ENCODE measurements around the gene CACNA1E.

GRCh38 chr1:179230247-179230746, 820 bp upstream of the ABL2 start:
- RAMPAGE, long total RNA, result no peak
- RRBS, result no CpG with 5 or more reads among the region's 5 CpGs

DNA sequence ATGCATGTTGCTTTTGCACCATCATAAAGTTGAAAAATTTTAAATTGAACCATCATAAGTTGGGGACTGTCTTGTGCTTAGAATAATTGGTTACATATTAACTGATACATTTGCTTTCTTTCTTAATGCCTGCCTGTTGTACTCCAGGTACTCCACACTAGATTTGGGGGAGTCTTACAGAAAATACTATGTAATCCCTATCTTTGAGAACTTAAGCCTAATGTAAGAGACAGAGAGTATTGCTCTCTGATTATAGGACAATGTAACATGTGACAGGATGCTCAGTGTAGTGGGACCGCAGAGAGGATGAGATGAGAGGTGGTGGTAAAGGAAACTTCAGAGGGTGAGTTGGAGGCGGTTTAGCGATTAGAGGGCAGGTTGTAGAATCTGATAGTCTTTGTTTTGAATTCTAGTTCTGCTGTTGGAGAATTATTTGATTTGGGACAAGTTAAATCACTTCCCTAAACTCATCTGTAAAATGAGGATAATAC, 5.3 kb downstream of the SOAT1 start:
- RAMPAGE, long total RNA, result no peak
- RRBS, result no CpG with 5 or more reads among the region's 3 CpGs

DNA sequence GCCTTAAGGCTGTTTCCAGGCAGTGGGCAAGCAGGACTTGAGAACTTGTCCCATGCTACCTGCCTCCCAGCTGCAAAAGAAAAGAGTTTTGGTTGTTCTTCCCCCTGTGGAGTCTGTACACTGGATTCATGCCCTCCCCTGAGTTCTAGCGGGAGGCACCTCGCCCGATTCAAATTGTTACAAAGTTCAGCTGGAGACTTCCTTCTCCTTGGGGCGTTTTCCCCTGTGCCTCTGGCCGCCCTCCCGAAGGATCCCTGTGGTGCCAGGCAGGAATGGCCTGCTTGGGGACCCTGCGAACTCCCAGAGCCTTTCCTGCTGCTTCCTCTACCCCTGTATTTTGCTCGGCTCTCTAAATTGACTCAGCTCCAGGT, 58.5 kb downstream of the NPHS2 start:
- RAMPAGE, long total RNA, result no peak
- RRBS, result no CpG with 5 or more reads among the region's 8 CpGs

- RAMPAGE, long total RNA, result no peak
- RRBS, result no CpG with 5 or more reads among the region's 3 CpGs
Observed at GRCh38 chr1:179805028-179805326, 61.9 kb downstream of the FAM163A start.

DNA sequence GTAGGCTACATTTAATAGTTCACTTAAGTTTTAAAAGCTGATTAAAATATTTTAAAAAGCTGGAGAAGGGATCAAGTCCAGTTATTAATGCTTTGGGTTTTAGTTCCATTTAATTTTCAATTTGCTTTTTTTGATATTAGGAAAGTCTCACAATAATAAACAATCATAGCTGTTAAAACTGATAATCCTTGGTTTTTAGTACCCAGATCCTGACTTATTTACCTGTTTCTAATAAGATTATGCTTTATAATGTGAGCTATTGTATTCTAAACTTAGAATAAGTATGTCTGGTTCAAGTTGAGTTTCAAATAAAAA, 3.3 kb downstream of the TOR1AIP1 start:
- RAMPAGE, long total RNA, result no peak

DNA sequence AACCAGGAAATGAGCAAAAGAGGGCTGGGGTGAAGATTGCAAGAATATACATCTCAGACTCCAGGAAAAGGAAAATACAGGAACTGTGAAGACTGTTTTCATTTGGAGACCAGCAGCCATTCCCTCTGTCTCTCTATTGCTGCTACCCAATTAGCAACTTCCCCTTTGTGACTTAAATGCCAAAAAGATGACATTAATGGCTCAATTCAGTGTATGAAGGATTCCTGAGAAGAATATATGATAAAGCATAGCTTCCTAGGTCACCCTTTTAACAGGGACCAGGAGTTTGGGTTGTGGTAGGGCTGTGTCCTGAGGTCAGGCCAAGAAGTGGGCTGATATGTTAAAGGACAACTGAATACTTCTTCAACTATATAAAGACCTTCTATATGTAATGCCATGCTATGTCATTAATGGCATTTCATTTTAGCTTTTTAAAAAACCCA, 31.5 kb upstream of the CEP350 start:
- RAMPAGE, long total RNA, result no peak

GRCh38 chr1:180033768-180034302, 79.2 kb downstream of the CEP350 start:
- RAMPAGE, long total RNA, result no peak
- RRBS, result no CpG with 5 or more reads among the region's 6 CpGs

- RAMPAGE, long total RNA, result no peak
- RRBS, result no CpG with 5 or more reads among the region's 10 CpGs
Observed at GRCh38 chr1:180211032-180211561, 19.0 kb upstream of the LHX4 start.

DNA sequence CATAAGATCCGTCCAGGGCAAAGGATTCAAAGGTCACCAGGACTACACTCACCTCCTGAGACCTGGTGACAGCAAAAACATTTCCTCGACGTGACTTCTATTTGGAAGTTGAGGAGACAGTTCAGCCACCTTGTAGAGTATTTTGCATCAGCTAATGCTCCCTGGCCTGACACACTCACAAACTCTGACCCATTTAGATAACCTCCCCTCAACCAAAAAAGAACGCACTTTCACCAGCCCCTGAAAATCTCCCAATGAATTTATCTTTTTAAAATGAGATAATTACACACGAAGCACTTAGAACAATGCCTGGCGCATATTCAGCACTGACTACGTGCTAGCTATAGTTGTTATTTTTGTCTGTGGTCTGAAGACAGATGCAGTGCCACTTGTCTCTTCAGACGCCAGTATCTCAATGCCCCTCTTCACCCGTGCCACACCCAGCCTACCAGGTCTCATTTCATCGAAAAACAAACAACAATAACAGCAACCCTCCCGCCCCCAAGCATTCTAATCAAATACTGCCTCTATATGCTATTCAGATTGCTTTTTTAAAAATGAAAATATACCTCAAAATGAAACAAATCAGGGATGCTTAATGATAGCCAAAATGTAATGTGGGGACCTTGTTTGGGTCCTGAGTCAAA, 38.8 kb upstream of the ACBD6 start:
- RAMPAGE, long total RNA, result no peak
- RRBS, result no CpG with 5 or more reads among the region's 11 CpGs

DNA sequence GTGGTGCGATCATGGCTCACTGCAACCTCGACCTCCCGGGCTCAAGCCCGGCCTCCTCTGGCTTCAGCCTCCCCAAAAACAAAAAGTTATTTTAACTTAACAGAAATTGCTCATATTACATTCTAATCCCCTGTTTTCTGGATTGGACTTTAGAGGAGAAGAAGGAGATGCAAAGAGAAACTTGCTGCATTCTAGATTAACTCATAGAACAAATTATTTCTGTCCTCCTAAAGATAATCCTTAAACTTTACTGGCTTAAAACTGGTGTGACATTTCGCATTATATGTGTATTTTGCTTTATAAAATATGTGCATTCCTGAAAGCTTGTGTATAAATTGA, 953 bp downstream of the KIAA1614 start:
- RAMPAGE, long total RNA, result no peak
- RRBS, result no CpG with 5 or more reads among the region's 5 CpGs

DNA sequence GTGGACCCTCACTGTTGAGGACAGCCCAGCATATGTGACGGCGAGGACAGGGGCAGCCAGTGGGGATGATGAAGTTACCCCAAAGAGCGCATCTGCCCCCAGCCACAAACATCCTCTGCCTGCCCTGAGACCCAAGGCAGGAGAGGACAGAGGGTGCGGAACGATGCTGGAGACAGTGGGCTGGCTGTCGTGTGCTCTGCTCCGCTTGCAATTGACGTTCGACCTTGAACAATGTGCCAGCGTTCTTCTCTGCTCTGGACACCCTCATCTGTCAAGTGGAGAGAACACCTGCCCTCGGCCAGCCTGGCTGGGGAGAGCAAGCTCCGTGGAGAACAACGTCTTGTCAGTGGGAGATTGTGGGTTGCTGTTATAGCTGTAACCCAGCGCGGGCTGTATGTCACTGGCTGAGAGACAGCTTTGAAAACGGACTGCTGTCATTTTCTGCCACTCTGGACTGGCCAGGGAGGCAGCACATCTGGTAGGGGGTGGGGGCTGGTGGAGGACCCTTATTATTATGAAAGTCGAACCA, 14.6 kb downstream of the KIAA1614 start:
- RAMPAGE, long total RNA, result no peak
- RRBS, result no CpG with 5 or more reads among the region's 17 CpGs

DNA sequence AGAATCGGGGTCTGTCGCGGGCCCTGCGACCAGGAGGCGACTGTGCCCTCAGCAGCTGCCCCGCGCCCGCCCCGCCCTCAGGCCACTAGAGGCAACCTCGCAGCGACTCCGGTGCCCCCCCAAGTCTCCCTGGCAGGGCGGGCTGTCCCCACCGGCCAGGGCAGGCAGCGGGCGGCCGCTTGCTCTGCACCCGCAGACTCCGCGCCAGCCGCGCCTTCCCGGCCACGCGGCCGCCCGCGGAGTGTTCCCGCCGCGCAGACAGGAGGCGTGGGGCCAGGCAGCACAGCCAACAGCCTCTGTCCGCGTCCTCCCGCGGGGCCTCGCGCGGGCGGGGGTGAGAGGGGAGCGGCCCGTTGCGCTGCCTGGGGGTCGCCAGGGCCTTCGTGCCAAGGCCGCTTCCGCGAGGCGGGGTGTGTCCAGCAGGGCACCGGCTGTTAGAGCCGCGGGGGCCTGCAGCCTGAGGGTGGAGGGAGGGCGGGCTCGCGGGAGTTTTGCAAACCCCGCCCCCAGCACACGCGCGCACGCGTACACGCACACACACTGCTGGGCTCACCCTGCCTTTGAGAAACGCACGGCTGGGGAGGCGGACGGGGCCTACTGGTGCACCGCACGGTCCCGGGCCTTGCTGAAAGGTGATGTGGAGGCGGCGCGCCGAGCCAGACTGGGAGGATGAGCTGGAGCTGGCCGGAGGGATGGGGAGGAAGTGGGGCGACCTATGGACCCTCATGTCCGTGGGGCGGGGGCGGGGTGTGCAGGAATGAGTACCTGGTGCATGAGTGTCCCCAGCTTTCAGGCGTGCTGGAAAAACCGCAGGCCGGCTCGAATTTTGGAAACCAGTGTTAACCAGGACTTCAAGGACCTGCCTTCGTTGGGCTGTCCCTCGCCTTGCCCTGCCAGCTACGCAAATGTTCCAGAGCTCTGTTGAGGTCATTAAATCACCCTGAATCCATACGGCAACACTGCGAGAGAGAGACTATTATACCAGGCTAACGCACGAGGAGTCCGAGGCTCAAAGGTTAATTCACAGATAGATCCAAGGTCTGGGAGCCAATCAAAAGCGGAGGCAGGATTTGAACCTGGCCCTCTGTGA, 41.6 kb downstream of the KIAA1614 start:
- RAMPAGE, long total RNA, result no peak
- RRBS, result 5% methylated on average over 18 of the region's 91 CpGs

GRCh38 chr1:181046337-181046995, 12.7 kb downstream of the MR1 start:
- RAMPAGE, long total RNA, result no peak
- RRBS, result no CpG with 5 or more reads among the region's 20 CpGs

DNA sequence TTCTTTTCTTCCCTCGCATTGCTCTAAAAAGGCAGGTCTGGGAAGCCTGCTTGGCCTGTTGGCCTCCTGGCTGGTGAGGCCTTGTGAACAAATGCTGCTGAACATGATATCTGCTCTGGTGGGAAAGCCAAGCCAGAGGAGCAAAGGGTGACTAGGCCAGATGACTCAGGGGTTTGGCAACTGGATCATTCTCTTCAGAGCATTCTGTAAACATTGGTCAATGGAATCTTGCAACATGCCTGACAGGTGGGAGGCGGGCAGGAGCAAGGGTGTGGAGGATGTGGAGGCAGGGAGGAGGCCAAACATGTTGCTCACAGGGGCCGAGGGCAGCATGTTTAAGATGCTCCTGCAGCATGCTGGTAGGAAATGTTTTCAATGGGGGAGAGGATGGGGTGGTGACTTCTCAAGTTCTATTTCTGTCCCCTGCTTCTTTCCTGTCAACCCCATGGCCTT, 24.0 kb downstream of the IER5 start:
- RAMPAGE, long total RNA, result no peak
- RRBS, result no CpG with 5 or more reads among the region's 3 CpGs

GRCh38 chr1:181140351-181140875, 51.9 kb downstream of the IER5 start:
- RAMPAGE, long total RNA, result no peak
- RRBS, result no CpG with 5 or more reads among the region's 5 CpGs

- RAMPAGE, long total RNA, result no peak
- RRBS, result no CpG with 5 or more reads among the region's 8 CpGs
Observed at GRCh38 chr1:181159865-181160391, 71.4 kb downstream of the IER5 start.

DNA sequence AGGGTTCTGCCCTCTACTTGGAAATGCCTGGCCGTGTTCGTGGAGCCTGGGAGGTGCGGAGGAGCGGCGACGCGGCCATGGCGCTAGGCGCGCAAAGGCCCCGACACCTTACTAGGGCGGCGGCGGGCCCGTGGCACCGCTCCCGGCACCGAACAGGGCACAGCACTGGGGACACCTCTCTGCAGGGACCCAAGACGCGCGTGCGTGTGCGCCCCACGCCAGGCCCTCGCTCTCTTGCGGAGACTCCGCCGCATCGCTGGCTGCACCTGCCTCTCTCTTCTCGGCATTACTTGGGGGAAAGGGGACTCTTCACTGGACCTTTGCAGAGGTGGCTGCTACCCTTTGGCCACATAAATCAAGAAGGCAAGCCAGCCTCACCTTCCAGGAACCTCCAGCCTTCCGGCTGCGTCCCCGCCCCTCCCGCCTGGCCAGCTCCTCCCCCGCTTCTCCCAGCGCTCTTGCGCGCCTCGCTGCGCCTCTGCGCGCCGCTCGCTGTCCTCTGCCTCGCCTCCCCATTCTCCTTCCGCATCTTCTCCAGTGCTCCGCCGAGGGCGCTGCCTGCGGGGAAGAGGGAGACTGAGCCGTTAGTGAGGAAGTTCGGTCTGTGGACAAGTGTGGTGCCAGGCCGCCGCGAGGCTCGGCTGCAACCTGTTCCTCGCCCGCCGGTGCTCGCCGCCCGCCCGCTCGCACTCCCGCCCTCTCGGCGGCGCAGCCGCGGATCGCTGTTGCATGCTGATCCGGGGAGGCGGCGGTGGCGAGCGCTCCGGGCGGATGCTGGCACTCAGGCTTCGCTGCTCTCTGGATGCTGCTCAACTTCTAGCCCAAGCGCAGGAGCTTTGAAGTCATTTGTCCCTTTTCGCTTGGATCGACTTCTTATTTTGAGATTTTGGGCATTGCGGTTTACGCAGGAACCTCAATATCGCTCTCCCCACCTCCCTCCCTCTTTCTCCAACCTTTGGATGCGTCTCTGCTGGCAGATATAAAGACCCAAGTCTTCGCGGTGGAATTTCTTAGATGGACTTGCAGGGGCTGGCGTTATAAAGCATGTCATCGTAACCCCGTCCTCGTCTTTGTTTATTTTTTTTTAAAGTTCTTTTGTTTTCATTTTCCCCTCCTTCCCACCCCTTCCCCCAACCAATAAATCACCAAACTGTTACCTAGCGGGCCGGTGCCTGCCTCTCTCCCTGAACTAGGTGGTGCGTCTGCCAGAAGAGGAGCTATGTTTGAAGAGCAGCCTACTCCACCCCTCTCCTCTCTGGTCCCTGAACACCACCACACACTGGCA, 731 bp upstream of the CACNA1E start:
- RAMPAGE, long total RNA, result no peak
- RRBS, result under 1% methylated on average over 13 of the region's 95 CpGs

- RAMPAGE, long total RNA, result no peak
- RRBS, result no CpG with 5 or more reads among the region's 15 CpGs
Observed at GRCh38 chr1:181483429-181483750, at the start of gene CACNA1E. TSS of gene CACNA1E (plus strand) at chr1:181483517.

DNA sequence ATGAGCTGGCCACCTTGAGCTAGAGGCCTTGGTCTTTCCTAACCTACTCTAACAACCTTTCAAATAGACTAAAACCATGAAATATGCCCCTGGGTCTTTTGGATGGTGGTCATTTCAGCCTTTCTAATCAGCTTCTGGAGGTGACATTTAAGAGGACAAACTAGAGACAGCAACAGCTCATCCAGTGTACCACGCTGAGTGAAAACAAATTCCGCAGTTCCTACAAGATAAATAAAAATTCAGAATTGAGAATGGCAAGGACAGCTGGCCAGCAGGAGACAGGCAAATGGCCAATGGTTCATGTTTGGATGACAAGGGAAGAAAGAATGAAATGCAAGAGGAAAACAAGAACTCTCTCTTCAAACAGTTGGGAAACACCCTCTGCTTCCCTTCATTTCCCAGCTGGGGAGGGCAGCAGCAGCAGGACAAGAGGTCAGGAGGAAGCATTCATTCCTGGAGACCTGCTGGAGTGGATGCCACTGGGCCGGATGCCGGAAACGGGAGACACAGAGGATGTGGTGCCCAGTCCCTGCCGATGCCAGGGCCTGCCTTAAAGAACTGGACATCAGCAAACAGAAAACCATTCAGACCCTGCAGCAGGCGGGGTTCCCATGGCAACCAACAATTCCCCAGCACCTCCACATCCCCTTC, 102.2 kb upstream of the ZNF648 start:
- RAMPAGE, long total RNA, result no peak
- RRBS, result no CpG with 5 or more reads among the region's 7 CpGs

GRCh38 chr1:182181377-182181677, 119.8 kb upstream of the ZNF648 start:
- RAMPAGE, long total RNA, result no peak
- RRBS, result no CpG with 5 or more reads among the region's 1 CpG

Data from epithelial cell of alveolus of lung (primary cell).